Measurements from ENCODE around the genes LDLRAD4 and POTEC.

GRCh38 chr18:12612601-12613282 lies 45.2 kb downstream of the SPIRE1 start:
- PRO-cap = no peak

GRCh38 chr18:12821349-12822052 lies 62.5 kb downstream of the PTPN2 start:
- PRO-cap = no peak

DNA sequence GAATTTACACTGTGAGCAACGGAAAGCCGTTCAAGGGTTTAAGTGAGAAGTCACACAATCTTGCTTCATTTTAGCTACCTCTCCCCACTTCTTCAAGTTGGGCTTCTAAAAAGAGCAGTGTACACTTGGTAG lies 3.8 kb downstream of the PTPN2 start:
- PRO-cap = no peak

- PRO-cap = no peak
Observed at GRCh38 chr18:12944811-12945263, 3.0 kb upstream of the SEH1L start.

DNA sequence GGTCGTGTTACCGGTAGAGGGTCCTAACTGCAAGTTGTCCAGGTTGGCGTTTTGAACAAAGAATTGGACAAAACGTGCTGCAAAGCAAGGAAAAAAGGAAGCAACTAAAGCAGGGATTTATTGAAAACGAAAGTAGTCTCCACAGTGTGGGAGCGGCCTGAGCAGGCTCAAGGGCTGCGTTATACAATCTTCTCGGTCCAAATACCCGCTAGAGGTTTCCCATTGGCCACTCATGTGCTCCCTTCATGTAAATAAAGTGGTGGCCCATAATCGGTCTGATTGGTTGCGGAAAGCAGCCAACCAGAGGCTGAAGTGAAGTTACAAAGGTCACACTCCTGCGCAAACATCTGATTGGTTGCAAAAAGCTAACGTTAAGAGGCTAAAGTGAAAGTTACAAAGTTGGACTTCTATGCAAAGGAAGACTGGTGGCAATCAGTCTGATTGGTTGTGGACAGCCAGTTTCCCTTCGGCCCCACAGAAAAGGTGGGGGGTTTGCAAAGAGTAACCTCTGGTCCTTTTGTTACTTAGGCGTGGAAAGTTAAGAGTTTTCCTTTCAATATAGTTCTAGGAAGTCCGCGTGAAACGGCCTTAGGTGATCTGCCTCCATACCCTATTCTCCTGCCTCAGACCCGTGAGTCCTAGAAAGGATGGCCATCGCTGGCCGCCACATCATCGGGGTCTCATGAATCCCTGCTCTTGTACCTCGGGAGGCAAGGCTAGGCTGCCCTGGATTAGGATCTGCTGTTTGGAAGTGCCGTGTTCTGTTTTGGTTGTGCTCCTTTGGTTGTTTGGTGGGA lies 80.5 kb upstream of the LDLRAD4 start:
- PRO-cap = unidirectional peak, minus-strand start at position 106 of the sequence; unidirectional peak, minus-strand start at position 203 of the sequence

DNA sequence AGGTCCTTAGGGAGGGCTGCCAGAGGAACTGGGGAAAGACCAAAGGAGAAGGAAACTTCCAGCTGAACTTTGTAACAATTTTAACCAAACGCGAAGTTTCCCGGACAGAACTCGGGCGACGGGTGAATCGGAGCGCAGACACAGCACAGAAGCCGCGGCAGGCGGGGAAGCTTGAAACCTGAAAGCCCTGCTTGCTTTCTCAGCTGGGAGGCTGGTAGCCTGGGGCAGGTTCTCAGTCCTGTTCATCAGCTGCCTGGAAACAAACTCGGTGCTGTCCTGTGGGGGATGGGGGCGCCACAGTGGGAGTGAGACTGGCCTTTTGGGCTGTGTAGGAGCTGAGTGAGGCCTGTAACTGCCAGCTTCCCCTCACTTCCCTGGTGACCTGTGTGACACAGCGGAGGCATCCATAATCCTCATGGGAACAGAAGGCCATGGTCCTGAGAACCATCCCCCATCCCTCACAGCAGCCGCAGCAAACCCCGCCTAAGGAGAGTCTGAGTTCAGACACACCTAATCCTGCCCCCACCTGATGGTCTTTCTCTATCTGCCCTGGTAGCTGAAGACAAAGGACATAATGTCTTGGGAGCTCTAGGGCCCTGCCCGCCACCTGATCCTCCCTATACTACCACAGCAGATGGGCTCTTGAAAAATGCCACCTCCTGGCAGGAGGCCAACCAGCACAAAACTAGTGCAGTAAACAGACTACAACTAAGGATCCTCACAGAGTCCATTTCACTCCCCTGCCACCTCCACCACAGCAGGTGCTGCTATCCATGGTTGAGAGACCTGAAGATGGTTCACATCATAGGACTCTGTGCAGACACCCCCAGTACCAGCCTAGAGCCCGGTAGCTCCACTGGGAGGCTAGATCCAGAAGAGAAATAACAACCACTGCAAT lies 52.8 kb upstream of the LDLRAD4 start:
- PRO-cap = no peak

DNA sequence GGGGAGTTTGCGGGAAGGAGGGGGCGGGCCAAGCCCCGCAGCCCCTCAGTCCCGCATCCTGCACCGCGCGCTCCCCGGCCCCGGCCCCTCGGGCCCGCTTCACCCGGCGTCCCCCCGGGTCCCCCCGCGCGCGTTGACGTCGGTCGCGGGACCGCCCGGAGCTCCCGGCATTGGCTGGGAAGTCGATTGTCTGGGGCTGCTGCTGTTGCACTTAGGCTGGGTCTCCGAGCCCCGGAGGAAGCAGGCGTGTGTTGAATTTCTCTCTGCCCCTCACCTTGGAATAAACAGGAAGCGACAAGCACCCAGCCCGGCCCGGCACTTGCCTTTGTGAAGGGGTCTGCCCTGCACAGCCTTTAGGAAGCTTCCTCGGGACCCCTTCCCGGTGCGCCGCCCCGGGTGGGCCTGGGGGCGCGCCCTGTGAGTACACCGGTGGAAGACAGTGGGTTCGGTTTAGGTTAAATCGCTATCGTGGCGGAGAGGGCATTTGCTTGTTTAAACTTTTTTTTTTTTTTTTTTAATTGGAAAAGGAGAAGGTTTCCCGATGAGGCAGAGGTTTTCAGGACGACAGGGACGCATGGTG lies at the start of gene LDLRAD4:
LDLRAD4 (plus strand) TSS at position 189 of the 580 bp plus-strand sequence.
- PRO-cap = bidirectional peak, plus-strand start at position 189 of the sequence, minus-strand start at position 90 of the sequence; bidirectional peak, plus-strand start at position 239 of the sequence, minus-strand start at position 277 of the sequence

GRCh38 chr18:13268060-13268369 lies 49.5 kb downstream of the LDLRAD4 start:
- PRO-cap = no peak

GRCh38 chr18:13271261-13272021 lies 52.9 kb downstream of the LDLRAD4 start:
- PRO-cap = no peak

DNA sequence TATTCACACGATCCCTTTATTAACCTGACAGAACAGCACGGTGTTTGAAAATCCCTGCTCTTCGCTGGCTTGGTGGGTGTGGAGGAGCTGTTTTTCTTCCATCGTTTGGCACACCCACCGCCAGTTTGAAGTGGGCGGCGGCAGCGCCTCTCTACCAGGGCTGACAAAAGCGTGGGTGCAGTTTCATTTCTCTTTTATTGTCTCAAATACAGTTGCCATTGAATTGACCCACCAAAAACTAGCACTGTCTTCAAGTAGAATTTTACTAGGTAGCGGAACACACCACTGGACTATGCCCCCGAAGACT lies 60.6 kb downstream of the LDLRAD4 start:
- PRO-cap = no peak

GRCh38 chr18:13284559-13285317 lies 66.2 kb downstream of the LDLRAD4 start:
- PRO-cap = no peak

DNA sequence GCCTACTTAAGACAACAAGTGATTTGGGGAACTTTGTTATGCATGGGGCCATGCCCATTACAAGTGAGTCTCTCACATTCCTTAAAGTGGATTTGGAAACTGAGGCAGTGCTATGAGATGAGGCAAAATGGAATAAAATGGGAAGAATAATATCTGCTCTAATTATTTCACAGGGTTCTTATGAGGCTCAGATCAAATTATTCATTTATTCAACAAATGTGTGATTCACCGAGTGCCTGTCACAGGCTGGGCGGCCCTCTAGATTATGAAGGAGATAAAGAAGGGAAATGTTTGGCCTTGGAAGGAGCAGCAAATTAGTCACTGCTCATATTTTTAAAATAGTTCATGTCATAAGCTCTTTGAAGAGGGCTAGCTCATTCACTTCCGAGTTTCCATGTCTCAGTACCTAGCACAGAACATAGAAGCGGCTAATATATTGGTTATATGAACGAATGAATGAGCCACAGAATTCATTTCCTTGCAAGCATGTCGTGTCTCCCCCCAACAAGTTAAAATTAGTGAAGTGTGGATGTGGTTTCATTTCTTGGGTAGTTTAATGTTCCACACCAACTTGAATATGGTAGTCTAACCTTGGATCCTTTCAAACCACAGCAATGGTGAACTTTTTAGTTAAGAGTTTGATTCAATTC lies 217.4 kb downstream of the LDLRAD4 start:
- PRO-cap = no peak

- PRO-cap = no peak
Observed at GRCh38 chr18:13530851-13531439, 195.4 kb downstream of the FAM210A start.

DNA sequence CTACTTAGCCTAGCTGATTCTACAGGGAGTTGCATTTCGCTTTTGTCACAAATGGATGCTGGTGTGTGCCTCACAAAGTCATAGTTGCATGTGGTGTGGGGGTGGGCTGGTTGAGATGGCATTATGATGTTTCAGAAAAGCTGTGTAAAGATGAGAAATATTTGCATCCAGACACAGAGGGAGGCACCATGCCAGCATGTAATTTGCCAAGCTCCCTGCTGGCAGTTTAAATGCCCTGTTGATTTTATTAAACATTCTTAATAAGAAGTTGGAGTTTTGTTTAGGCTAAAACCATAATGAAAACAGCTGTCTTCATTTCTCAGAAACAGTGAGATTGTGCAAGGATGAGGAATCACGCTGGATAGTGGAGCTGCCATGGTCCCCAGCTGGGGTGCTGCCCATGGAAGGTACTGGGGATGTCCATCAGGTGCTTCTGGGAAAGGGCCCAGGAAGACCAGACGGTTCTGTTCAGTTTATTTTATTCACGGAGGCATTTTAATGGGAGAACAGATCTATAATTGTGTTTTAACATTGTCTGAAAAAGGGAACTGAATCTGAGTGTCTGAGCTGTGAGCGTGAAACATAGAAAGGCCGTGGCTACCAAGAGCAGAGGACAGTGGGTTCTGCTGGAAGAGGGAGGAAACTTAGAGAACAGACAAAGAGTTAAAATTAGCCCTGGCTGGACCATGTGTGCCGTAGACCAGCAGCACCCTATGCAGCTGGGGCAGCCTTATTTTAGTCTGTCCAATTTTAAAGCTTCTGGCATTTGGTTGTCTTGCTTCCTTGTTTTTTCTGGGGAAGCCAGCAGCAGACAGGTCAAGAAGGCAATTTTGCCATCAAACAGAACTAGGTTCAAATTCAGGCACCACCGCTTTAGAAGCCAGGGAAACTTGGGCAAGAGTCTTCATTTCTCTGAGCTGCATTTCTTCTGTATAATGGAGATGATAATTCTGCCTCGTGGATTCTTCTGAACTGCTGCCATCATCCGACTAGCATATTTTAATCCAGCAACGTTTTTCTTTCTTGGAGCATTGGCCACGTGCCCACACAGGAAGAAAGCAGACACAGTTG lies 177.0 kb downstream of the FAM210A start:
- PRO-cap = no peak

- PRO-cap = no peak
Observed at GRCh38 chr18:13579377-13579681, 147.0 kb downstream of the FAM210A start.

- PRO-cap = no peak
Observed at GRCh38 chr18:13609196-13609599, 117.2 kb downstream of the FAM210A start.

- PRO-cap = no peak
Observed at GRCh38 chr18:13613526-13614565, 112.5 kb downstream of the FAM210A start.

GRCh38 chr18:13615309-13616303 lies 110.8 kb downstream of the FAM210A start:
- PRO-cap = no peak

- PRO-cap = no peak
Observed at GRCh38 chr18:13731431-13732005, 5.0 kb downstream of the RNMT start.

DNA sequence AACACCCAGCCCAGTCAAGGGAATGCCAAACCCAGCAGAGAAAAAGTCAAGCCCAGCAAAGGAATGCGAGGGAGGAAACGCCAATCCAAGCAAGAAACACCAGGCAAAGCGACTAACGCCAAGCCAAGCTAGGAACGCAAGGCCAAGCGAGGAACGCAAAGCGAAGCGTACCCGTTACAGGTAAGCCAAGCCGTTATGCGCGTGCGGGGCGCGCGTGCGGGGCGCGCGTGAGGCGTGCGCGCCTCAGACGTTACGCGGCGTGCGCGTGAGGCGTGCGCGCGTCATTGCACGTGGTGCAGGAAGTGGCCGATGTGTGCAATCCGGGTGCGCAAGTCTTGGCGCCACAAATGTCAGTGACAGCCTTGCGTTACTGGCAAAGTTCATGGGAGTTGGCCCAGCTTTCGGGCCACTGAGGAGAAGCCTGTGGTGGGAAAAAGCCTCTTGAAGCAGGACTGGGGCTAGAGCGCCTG lies at the start of gene POTEC:
POTEC (minus strand) TSS at position 197 of the 470 bp plus-strand sequence.
- PRO-cap = no peak